Foreskin keratinocyte (primary cell): Measurements from ENCODE around the genes MRPL27, MYCBPAP and SPATA20.

GRCh38 chr17:49845297-49845927 lies 2.5 kb downstream of the TAC4 start:
- RAMPAGE, total RNA, result no peak

- RAMPAGE, total RNA, result no peak
Observed at GRCh38 chr17:50067870-50068412, 12.0 kb downstream of the ITGA3 start.

GRCh38 chr17:50087536-50088064 lies 7.6 kb upstream of the PDK2 start:
- RAMPAGE, total RNA, result no peak

DNA sequence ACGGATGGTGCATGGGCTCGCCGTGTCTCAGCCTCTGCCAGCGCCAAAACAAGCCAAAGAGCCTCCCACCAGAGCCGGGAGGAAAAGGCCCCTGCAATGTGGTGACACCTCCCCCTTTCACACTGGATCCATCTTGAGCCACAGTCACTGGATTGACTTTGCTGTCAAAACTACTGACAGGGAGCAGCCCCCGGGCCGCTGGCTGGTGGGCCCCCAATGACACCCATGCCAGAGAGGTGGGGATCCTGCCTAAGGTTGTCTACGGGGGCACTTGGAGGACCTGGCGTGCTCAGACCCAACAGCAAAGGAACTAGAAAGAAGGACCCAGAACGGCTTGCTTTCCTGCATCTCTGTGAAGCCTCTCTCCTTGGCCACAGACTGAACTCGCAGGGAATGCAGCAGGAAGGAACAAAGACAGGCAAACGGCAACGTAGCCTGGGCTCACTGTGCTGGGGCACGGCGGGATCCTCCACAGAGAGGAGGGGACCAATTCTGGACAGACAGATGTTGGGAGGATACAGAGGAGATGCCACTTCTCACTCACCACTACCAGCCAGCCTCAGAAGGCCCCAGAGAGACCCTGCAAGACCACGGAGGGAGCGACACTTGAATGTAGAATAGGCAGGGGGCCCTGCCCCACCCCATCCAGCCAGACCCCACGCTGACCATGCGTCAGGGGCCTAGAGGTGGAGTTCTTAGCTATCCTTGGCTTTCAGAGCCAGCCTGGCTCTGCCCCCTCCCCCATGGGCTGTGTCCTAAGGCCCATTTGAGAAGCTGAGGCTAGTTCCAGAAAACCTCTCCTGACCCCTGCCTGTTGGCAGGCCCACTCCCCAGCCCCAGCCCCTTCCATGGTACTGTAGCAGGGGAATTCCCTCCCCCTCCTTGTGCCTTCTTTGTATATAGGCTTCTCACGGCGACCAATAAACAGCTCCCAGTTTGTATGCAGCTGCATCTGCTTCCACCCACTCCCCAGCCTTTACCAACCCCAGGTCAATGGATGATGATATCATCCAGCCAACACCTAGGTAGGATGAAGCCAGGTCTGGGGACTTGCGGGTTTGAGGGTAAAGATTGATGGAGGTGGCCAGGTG lies 5.3 kb upstream of the PDK2 start:
- RAMPAGE, total RNA, result no peak

DNA sequence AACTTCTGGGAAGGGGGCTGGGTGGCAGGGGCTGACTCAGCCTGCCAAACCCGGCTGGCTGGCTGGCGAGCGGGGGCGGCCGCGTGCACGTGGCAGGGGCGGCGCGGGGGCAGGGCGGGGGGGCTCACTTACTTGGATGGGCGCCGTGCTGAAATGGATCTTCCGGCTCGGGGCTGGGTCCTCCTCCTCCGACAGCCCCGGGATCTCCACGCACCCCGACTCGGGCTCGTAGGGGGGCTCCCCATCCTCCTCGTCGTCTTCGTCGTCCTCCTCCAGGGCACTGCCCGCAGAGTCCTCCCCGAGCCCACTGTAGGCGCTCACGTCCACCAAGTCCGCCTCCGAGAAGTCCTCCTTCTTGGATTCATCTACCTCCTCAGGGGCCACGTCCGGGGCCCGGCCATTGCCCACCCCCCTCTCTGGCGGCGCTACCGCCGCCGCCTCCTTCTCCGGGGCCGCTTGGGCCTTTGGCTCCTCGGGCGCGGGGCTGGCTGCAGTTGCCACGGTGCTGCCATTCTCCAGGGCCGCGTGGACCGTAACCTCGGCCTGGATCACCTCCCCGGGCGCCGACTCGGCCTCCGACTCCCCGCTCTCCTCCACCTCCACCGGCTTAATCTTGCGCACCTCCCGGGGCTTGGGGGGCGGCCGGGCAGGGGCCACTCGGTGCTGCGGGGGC lies 1.3 kb downstream of the PPP1R9B start:
- RAMPAGE, total RNA, result no peak

DNA sequence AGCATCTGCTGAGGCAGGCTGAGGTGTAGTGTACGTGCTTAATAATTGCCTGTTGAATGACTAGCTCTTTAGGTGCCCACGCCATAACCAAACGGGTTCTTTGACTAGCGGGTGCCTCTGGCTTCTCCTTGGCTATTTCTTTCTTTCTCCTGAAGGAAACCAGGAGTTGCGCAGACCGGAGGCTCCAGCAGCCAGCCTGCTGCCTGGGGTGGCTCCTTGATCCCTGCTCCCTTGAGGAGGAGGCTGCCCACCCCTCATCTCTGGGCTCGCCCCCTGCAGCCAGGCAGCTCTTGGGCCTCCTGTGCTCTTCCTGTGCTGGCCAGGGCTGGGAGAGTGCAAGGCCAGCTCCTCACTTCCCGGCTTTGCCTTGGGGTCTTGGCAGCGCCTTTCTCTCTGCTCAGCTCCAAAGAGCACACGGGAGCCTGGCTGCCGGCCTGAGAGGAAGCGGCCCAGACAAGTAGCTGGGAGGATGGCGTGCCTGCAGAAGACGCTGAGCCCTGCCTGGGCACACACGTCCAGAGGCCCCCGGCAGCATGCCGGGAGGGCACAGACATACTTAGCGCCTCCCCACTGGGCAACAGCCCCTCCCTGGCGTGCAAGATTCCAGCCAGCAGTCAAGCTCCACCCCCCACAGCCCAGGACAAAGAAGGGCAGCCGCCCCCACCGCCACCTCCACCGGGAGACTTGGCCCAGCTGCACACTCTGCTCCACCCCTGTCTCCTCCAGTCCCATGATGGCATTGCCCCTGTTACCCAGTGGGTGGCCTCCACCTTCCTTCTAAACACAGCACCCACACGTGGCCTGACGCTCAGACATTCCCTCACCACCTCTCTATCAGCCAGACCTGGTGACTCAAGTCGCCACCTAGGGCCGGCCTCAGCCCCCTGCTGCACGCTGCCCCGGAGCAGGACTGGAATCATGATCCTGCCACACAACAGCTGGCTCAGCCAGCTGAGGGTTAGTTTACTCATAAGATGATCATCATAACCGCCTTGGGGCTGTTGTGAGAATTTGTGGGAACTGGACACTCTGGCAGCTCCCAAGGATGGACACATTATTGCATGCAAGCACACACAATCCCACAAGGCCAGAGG lies 12.2 kb downstream of the SGCA start:
- RAMPAGE, total RNA, result no peak

- RAMPAGE, total RNA, result no peak
Observed at GRCh38 chr17:50189374-50189922, 12.0 kb downstream of the COL1A1 start.

- RAMPAGE, total RNA, result no peak
Observed at GRCh38 chr17:50257084-50257394, 17.2 kb upstream of the TMEM92 start.

- RAMPAGE, total RNA, result no peak
Observed at GRCh38 chr17:50257744-50258150, 16.5 kb upstream of the TMEM92 start.

DNA sequence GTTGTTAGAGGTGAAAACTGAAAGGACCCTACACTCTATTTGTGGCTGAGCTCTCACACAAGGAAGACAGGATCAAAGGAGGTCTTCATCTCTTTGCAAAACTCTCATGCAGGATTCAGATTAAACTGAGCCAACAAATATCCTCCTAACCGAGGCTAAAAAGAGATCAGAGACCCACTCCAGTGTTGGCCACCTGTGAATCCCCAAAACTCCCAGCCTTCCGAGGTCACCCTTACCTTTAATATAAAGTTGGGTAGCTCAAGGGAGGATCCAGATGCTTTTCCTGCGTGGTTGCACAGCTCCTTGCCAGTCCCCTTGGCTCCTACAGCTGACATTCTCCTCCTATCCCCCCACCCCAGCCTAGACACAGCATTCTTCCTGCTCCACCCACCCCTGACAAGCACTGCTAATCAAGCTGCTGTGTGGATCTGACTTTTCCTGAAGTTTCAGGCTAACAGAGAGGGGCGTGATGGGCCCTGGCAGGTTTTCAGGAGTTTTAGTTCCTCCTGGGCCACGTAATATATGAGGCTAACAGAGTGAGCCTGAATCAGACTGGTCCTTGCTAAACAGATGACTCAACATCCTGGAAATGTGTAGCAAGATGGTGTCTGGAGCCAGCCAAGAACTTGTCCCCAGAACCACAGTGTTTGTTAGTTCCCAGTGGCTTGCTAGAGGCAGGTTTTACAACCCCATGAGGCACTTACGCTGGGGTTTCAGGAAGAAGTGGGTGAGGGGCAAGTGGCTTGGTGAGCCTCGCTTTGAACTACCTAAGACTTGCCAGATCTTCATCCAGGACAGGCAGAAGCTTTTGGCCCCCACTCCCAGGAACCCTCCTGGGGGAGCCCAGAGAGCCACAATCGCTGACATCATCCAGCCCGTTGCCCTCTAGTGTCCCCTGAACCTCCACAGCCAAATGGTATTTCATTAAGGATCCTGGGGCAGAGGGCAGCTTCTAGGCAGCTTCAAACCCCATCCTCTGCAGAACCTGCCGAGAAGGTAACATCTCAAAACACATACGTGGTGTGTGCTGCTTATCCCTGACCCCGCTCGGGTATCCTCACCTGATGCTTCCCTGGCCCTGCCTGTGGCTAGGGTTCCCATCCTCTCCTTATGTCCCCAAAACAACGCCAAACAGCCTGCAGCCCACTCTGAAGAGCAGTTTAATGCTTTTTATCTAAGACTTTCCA lies 15.8 kb downstream of the TMEM92 start:
- RAMPAGE, total RNA, result no peak

GRCh38 chr17:50372607-50373395 lies at the start of gene MRPL27:
MRPL27 (minus strand) TSS chr17:50373184.
- RAMPAGE, total RNA, result no peak

DNA sequence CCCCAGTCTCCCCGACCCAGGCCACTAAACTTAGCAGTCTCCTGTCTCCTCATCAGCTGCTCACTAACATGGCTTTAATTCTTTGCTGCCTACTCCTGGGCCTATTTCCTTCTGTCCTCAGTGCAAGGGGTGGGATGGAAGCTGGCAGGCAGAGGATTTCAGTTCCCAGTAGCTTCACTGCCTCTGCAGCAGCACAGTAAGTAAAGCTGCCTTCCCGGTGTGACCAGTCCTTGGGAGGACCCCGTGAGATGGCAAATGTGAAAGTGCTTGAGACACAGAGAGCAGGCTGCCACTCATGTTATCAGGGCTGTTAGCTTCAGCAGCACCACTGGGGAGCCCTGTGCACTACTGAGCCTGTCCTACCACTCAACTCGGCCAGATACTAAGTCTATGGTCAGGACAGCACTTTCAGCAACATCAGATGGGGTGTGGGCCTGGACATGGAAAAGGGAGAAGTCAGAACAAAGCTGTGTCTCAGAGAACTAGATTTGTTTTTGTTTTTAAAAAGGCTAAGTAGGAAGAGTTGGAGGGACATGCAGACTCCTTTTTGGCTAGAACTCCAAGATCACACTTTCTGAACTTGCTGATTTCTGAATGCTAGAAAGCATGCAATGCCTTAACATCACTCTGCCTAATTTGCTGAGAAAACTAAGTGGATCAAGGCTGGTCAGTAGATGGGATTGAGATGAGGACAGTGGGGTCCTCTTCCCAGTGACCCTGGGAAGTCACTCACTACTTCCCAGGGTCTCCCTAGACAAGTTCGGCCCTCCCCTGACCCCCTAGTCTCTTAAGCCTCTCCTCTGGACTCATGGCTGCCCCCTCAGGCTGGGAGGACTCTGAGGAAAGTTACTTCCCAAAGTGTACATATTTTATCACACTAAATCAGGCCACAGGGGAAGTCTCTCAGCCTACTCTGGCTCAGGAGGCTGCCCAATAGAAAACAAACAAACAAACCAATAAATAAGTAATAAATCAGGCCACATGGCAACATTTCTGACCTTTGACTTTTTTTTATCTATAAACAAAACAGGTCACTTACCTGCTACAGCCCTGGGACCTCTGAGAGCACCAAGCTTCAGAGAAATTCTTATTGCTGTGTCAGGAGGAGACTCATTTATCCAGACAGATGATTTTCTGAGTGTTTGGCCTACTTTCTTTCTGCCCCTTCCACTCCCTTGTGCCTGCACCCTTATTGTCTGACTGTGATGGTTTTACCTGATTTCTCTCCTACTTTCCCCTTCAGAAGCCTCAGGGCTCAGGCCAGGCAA lies 1.2 kb downstream of the ACSF2 start:
- RAMPAGE, total RNA, result no peak

- RAMPAGE, total RNA, result no peak
Observed at GRCh38 chr17:50473372-50473894, 4.8 kb upstream of the CHAD start.

DNA sequence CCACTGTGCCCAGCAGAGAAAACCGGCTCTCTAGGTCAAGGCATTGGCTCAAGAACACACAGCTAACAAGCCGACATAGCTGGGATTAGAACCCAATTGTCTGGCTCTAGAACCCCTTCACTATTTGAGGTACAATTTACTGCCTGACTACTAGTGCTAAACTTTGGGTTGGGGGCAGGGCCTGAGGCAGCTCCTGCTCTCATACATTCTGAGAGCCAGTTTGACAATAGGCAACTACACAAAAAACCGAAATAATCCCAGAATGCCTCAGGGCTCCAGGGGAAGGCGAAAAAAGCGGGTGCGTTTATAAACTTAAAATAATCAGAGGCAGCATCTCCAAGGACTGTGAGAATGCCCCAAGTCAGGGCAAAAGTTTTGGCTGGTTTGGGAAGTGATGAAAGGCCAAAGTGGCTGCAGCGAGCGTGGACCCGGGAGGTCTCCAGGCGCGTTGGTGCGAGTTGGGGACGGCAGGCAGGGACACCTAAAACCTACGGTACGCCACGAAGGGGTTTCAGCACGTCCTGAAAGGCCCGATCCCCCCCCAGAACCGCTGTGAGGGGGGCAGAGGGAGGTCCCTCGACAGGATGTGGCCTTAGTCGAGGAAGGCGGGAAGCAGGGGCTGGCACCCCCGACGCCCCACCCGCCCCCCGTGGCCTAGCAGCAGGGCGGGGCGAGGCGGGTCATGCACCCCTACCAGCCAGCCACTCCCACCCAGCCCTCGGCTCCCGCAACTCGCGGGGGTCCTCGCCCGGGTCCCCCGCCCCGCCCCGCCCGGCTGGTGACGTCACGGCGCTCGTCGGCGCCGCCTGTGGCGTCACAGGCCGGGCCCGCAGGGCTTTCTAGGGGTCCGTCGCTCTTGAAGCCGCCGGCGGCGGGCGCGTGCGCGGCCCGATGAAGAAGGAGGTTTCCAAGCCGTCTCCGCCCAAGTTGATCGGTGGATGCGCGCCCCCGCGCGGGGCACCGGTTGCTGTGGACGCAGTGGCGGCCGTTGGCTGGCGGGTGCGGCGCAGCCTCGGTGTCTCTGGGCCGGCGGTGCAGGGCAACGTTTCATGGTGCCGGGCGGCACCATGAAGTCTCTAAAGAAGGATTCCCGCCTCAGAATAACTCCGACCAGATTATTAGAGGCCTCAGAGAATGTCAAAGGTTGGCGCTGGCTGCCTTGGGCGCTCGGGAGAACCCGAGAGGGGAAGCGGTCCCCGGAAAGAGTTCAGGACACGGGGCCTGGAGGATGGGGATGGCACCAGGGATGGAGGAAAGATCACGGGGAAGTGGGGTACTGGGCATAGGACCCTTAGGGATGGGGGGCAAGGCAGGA lies at the start of gene MYCBPAP:
Gene MYCBPAP (plus strand): TSS at position 832 of the 1,315 bp plus-strand sequence.
- RAMPAGE, total RNA, result no peak

DNA sequence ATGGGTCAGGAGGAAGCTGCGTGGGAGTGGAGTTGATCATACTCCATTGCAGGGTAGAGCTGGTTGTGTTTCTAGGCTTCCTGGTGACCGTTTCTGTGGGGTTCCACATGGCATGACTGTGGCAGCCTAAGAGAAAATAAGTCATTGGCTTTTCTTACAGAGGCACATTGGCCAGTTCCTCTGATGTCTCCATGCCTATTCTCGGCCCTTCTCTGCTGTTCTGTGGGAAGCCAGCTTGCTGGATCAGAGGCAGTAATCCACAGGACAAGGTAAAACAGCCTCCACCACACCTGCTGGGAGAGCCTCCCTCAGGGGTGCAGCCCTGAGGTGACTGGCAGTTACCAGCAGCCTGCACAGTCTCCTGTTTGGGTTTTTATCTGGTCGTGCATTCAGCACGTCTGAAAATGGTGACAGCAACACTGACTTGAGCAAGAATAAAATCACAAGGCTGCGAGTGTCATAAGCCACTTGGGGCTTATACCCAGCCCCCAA lies 10.7 kb upstream of the EPN3 start:
- RAMPAGE, total RNA, result no peak

DNA sequence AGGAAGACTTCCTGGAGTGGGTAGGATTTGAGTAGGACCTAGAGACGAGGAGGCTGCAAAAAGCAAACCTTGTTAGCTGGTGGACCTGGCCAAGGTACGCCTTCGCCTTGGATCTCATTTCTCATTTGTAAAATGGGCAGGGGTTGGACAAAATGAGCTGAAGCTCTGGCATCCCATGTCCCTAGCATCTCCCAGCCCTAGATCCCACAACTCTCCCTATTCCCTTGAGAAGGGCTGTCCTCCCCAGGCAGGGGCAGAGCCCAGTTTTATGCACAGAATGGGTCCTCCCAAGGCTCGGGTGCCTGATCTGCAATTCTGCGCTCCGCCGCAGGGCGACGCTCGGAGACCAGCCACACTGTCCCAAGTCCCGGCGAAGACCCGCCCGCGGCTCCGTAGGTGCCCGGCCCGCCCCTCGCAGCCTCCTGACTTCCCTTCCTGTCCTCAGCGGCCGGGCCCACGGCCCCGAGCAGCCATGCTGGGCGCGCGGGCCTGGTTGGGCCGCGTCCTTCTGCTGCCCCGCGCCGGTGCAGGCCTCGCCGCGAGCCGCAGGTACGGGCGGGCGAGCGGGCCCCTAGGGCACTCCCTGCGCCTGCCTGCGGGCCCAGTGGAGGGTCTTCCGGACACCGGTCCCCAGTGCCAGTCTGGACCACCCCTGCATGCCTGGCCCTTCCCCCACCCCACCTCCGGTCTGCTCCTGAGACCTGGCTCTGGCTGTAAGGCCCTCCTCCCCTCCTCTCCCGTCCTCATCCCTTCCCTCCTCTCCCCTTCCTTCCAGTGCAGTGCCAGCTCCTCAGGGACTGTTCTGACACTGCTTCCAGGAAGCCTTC lies at the start of gene SPATA20:
Gene SPATA20 (plus strand): TSS at position 438 of the 827 bp plus-strand sequence.
- RAMPAGE, total RNA, result no peak

GRCh38 chr17:50721034-50721552 lies 1.7 kb downstream of the LUC7L3 start:
- RAMPAGE, total RNA, result no peak

- RAMPAGE, total RNA, result no peak
Observed at GRCh38 chr17:50765462-50766077, 1.7 kb downstream of the ANKRD40CL start.

DNA sequence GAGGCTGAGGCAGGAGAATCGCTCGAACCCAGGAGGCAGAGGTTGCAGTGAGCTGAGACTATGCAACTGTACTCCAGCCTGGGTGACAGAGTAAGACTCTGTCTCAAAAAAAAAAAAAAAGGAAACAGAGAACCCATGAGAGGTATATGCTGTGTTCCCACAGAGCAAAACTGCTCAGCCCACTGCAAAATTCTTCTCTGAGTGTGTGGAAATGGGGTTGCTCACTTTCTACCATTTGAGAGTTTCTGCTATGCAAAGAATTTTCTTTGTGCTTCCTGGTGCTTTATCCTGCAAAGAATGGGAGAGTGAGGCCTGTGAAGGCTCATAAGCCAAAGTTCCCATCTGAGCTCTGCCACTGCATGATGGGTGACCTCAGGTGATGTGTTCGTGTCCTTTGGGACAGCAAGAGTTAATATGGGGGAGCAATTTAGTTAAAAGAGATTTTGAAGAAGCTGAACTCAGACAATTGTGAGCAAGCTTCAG lies 22.7 kb upstream of the ANKRD40CL start:
- RAMPAGE, total RNA, result no peak

DNA sequence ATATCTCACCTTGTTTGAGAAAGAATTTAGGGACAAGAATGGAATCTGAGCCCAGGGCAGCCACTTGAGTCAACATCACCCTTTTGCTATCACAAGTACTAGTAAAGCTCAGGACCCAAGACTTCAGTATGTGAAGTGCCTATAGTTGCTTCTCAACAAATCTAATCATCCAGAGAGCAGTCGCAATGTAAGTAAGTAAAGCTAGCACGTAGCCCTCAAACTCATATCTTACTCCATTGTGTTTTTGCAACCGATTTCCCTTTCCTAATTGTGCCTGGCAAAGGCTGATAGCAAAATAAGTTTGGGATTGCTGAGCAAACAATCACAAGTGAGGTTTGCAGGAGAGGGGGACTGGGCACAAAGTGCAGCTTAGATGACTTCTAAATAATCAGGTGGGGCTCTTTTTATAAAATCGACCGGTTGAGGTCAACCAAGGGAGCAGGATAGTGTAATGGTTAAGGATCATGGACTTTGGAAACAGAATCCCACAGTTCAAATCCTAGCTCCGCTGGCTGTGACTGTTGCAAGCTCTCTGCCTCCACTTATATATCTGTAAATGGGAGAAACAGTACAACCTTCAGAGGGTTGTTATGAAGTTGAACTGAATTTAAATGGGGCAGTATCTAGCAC lies 13.0 kb downstream of the TOB1 start:
- RAMPAGE, total RNA, result no peak